Neural cell (in vitro differentiated cells): ENCODE measurements around the genes MLYCD and ADAD2.

- RAMPAGE, long total RNA, result no peak
Observed at GRCh38 chr16:82152866-82153382, 17.1 kb downstream of the MPHOSPH6 start.

GRCh38 chr16:82701590-82702163 is 74.9 kb downstream of the CDH13 start:
- RAMPAGE, long total RNA, result no peak

GRCh38 chr16:82782634-82783375 is 156.0 kb downstream of the CDH13 start:
- RAMPAGE, long total RNA, result no peak

DNA sequence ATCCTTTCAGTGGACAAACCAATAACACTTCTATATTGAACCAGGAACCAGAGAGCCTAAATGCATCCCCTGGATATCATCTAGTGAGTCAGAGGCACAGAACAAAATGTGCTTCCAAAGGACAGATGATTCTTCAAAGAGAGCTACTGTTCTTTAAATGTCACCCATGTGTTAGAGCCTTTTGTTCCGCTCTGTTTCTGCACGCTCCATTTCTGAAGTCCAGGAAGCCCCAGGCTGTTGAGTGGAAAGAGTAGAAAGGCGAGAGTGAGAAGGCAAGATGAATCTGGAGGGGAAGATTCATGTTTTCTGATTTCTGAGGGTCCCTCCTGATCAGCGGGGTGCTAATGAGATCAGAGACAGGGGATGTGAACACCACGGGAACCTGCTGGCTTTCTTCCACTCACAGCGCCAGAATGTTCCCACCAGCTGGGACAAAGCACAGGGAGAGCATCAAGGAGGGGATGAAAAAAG is 560.0 kb upstream of the HSBP1 start:
- RAMPAGE, long total RNA, result no peak

- RAMPAGE, long total RNA, result no peak
Observed at GRCh38 chr16:83600073-83600577, 207.7 kb upstream of the HSBP1 start.

DNA sequence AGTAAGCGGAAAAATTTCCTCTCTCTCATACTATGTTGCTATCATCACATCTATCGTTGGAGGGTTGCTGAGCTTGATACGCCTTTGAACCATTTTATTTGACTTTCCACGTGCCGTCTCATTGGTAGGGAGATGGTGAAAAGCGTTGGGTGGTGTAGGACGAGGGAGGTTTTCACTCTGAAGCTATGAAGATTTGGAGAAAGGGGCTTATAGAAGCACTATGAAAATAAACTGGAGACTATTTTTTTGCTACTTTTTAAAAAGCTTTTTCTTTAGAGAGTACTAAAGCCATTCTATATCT is 7.8 kb upstream of the HSBP1 start:
- RAMPAGE, long total RNA, result no peak

GRCh38 chr16:83898676-83899258 is at the start of gene MLYCD:
Gene MLYCD (plus strand): TSS chr16:83899115.
- RAMPAGE, long total RNA, result start-site peak on the minus strand at chr16:83898933-83899004, 8 and 14 reads in 2 replicates

DNA sequence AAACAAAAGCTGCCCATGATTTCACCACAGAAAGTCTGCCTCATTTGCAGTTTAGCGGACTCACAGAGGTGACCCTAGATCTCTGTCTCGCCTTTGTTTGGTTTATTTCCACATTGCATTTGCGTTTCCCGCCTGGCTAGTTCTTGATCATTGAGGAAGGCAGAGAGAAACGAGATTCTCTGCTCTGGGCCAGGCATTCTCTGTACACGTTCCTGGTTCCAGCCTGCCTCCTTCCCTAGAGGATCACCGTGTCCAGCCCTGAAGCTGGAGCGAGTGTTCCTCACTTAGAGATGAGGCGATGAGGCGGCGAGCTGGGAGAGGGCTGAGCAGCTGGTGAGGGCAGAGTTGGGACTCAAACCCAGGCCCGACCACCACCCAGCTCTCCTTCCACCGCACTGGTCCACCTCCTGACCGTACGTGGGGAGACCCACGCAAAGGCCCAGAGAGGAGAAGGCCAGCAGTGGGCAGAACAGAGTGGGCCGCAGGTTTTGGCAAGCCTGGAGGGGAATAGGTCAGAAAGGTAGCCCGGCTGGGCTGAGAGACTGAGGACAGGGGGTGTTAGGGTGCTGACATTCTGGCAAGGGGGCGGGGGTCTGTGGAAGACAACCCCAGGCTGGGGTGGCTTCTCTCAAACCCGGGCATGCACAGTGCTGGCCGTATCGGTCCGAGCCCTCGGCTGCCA is 24.6 kb downstream of the MLYCD start:
- RAMPAGE, long total RNA, result no peak

DNA sequence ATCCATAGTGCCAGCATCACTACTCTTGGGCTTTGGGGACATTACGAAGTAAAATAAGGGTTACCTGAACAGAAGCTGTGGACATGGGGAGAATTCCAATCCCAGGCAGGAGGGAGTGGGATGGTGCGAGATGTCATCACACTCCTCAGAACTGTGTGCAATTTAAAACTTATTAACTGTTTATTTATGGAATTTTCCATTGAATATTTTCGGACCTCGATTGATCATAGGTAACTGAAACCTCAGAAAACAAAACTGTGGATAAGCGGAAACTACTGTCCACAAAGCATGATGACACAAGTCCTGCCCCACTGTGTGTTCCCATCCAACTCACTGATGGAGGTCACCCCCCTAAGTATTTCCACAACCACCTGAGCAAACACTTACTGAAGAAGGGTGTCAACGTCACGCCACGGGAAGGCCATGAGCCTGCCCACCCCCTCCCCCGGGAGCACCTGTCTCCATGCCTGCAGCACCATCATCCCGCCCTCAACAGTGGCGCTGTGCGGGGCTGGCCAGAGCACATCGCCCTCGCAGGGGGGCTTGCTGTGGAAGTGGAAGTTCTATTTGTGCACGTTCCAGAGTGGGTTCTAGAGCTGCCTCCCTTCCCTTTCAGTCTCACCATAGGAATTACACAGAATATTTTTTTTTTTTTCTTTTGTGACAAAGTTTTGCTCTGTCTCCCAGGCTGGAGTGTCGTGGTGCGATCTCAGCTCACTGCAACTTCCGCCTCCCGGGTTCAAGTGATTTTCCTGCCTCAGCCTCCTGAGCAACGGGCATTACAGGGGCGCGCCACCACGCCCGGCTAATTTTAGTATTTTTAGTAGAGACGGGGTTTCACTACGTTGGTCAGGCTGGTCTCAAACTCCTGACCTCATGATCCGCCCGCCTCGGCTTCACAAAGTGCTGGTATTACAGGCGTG is 4.3 kb upstream of the MBTPS1 start:
- RAMPAGE, long total RNA, result no peak

- RAMPAGE, long total RNA, result no peak
Observed at GRCh38 chr16:84190721-84191693, at the start of gene ADAD2. Gene ADAD2 (plus strand): TSS chr16:84191157.

DNA sequence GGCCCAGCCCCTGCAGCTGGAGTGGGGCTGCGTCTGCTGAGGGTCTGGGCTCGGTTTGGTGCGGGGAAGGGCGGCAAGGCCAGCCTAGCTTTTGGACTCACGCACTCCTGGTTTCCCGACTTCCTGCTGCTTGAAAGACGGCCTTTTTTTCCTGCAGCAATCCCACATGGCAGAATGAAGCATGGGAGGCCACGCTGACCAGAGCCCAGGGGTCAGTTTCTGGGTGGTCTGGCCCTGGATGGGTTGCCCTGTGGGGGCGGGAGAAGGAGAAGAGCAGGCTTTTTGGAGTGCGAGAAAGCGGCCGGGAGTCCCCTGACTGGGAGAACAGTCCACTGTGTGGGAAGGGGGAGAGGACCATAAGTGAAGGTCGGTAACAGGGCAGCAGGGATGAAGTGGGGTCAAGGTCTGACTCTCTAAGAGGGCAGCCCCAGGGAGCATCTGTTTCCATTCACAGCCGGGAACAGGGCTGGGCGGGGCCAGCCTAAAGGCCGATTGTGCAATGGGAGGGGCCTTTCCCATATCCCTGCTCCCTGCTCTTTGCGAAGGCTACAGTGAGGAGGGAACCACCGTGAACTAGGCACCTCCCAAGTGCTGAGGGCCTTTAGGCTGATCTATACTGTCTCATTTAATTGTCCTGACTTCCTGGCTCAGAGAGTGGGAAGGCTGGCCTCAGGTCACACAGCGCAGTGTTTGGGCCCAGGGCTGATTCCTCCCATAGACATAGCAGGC is 10.6 kb upstream of the WFDC1 start:
- RAMPAGE, long total RNA, result no peak

- RAMPAGE, long total RNA, result no peak
Observed at GRCh38 chr16:84286520-84287201, 8.0 kb upstream of the WFDC1 start.

DNA sequence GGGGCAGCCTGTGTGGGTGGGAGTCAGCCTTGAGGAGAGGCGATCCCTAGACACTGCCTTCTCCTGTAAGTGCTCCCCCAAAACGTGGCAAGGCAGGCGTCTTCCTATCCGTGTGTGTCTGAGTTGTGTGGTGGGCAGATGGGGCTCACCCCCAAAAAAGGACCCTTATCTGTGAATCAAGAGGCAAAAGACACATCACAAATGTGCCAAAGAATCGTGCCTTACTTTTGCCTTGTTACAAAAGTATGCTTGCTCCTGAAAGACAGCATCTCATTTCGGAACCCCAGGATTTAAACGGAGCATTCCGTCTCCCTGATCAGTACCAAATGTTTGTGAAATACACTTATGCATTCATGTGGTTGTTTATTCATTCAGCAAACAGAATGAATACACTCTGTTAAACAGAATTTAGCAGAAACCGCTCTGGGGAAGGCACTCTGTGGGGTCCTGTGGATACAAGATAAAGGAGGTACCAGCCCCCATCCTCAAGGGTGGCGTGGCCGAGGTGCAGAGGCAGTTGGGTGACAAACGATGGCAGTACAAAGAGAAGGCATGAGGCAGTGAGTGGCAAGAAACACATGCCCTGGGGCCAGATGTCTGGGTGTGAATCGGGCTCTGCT is 572 bp downstream of the WFDC1 start:
- RAMPAGE, long total RNA, result no peak

DNA sequence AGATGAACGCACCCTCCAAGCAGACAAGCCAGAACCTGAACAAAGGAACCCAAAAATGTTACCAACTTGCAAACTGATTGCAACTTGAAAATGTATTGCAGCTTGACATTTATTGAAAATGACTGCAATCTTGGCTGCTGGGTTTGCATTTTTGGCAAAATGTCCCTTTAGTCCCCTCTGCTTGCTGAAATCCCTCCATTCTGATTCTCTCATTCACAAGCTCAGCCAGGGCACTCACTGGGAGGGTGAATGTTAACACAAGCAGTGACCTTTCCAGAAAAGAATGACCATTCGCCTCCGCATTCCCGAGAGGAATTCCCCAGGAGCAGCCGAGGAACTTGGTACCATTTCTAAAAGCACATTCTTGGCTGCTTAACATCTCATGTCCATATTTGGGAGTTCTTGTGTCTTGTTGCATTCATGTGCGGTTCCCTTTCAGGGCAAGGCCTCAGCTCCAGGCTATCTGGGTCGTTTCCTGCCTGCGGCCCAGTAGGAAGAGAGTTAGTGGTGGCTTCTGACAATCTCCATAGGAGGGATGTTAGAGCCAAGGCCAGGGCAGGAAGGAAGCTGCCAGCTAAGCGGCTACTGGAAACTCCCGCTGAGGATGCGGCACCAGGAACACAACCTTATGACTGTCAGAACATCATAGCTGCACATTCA is 27.7 kb upstream of the MEAK7 start:
- RAMPAGE, long total RNA, result no peak

- RAMPAGE, long total RNA, result no peak
Observed at GRCh38 chr16:84641164-84641876, 7.0 kb upstream of the KLHL36 start.

DNA sequence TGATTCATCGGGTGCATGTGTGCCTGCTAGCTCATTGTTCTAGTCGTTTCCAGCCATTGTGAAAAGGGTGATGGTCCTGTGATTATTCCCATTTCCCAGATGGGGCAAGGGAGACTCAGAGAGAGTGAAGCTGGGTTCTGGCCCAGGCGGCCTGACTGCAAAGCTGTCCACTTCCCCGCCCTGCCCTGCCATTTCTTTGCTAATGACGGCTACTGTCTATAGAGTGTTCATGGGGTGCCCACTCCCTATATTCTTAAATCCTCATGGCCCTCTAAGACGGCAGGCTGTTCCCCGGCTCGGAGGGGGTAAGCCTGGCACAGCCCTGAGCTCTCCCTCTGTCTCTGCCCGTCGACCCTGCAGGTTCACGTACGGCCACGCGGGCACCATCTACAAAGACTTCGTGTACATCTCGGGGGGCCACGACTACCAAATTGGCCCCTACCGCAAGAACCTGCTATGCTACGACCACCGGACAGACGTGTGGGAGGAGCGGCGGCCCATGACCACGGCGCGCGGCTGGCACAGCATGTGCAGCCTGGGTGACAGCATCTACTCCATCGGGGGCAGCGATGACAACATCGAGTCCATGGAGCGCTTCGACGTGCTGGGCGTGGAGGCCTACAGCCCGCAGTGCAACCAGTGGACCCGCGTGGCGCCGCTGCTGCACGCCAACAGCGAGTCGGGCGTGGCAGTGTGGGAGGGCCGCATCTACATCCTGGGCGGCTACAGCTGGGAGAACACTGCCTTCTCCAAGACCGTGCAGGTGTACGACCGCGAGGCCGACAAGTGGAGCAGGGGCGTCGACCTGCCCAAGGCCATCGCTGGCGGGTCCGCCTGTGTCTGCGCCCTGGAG is 13.1 kb downstream of the KLHL36 start:
- RAMPAGE, long total RNA, result no peak

- RAMPAGE, long total RNA, result no peak
Observed at GRCh38 chr16:84735856-84736253, 36.1 kb downstream of the USP10 start.

DNA sequence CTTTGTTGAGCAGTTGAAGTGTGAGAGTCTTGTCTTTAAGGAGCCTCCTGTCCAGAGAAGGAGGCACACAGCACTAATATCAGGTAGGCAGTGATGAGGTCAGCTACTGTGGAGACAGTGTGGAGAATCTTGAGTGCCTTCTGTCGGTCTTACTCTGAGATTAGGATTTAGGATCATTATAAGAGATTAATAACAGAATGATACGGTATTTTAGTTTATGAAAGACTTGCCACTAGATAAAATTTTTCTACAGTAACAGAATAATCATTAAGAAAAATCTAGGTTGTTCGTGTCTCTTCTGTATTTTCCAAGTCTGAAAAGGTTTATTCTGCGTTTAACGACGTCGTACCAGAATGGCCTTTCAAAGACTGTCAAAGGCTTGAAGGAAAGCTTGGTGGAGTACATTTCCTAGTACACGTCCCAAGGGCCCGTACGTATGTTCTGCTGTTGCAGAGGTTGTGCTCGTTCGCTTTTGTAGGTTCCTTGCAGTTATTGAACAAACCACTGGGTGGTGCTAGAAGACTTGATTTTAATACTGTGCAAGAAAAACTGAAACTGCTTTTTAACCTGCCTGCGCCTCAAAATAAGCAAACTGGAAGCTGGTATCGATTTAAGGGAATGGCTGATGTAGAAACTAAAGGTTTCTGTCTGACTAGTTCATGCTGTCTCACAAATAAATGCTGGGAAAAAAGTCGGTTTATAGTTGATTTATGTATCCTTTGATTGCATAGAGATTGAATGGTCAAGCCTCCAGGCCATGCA is 54.4 kb downstream of the USP10 start:
- RAMPAGE, long total RNA, result no peak

DNA sequence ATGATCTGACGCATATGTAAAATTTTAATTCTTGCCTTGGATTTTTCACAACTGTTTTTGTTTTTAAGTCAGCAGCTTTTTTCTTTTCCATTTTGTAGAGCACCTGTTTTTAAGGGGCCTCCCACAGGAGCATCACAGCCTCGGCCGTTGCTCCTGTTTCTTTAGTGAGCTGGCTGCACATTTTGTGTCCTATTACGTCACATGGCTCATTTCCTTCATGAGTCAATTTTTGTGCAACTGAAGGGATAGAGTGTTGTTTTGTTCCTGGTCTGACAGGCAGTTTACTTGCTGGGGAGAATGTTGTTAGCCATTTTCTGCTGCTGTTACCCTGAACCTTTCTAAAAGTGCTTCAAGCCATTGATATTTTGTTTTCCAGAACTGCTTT is 45.0 kb upstream of the CRISPLD2 start:
- RAMPAGE, long total RNA, result no peak

- RAMPAGE, long total RNA, result no peak
Observed at GRCh38 chr16:84854272-84855075, 34.7 kb downstream of the CRISPLD2 start.